ENCODE measurements around a stretch of chr2.

GRCh38 chr2:23492697-23493435, 107.9 kb downstream of the KLHL29 start:
- PRO-cap, 4 experiments: no peak in any of the 4 experiments
- RAMPAGE, long total RNA, 2 experiments: no peak in any of the 2 experiments
- RRBS: no CpG with 5 or more reads among the region's 14 CpGs

DNA sequence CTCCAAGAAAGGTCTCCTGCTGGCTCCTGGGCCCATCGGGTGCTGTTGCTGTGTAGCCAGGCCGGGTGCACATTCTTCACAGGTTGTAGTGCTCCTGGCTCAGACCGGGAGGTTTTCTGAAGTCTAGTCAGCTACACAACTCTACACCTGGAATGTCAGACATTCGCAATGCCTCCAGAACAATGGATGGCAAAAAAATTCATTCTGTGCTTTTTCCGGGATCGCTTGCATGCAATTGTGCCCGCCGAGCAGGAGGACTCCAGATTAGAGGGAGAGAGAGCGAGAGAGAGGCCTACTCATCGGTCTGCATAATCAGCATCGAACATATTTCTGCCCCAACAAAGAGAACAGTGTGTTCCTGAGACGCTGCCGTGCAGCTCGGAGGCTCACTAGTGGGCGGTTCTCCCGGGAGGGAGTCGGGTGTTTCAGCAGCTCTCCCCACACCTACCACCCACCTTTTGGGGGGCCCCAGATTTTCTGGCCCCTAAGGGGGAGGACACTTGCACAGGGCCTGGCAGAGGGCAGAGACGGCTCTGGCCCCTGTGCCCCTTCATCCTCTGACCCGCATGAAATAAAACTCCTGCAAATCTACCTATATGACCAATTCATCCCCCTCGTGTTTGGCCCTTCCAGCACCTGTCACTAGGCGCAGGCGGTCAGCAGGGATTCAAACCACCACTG, 117.2 kb downstream of the KLHL29 start:
- PRO-cap, 4 experiments: peak in 3 of 4 experiments; most common plus-strand start position 392 of the sequence (in 2); most common minus-strand start position 314 of the sequence (in 1)
- RAMPAGE, long total RNA, 2 experiments: no peak in any of the 2 experiments
- RRBS: 63% methylated on average over 2 of the region's 22 CpGs

DNA sequence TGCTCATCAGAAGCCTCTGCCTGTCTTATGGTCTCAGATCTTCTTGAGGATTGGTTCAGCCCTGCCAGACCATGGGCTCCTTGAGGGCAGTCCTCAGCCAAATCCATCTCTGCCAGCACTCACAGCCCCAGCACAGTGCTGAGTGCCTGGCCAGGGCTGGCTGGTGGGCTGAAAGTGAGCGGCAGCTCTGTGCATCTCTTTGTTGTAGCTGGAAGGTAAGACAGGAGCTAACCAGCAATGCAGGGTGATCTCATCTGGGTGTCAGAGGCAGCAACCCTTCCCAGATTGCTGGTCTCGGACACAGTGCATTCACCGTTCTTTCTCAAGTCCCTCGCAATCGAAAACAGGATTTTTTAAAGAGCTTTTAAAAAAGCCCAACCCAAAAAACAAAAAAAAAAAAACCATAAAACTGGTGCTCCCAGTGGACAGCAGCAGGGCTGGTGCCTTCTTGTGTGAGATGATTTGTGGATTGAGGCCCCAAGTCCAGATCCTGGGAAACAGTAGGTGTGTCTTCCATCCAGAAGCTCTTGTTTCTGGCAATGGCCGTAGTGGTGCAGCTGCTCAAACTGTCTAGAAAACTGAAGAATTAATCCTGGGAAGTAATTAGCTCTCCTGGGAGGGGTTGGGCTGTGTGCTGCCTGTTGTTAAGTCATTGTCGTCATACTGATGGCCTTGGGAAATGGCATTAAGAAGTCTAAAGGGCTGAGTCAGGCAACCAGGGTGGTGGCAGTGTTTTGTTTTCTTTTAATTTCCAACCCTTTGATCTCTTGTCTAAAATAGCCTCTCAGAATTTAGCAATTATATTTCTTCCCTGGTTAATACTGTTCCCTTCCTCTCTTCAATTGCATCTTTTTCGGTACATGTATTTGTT, 156.6 kb downstream of the KLHL29 start:
- PRO-cap, 4 experiments: peak in 2 of 4 experiments; most common plus-strand start position 697 of the sequence (in 1); most common minus-strand start position 324 of the sequence (in 1)
- RAMPAGE, long total RNA, 2 experiments: no peak in any of the 2 experiments
- RRBS: no CpG with 5 or more reads among the region's 8 CpGs

DNA sequence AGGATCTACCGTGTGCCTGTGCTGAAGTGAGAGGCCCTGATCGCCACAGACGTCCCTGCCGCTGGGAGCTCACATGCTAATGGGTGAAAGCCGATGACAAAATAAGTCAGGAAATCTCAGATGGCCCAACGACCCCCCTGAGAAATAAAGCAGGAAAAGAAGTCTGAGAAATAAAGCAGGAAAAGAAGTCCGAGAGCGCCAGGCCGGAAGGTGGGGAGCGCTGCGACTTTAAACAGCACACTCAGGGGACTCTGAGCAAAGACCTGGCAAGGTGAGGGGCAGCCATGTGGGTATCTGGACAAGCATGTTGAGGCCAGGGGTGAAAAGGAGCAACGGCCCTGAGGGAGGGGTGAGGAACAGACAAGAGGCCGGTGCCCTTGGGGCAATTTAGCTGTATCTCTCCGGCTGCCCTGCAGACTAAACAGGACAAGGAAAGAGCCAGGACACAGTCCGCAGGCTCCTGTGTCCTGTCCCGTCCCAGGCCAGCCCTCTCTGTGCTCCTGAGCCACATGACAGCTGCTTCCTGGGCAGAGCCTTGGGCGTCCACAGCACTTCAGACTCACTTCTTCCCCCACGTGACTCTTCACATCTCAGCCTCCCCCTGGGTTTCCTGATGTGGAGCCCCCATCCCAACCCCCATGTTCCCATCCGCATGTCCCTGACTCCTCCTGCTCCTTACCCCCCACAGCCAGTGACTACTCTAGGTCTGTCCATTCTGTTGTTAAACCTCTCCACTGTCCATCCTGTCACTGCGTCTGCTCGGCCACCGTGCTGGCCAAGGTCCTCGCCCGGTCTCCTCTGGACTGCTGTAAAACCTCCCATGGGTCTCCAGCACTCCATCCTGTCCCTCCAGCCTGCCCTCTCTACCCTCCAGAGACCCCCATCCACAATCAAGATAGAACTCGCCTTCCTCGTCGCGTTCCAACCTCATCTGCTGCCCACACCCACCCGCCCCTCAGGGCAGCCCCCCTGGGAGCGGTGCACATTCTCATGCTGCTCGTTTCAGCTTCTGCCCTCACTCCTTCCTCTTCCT, 206.2 kb downstream of the KLHL29 start:
- PRO-cap, 4 experiments: peak in 1 of 4 experiments; most common plus-strand start position 636 of the sequence (in 1); most common minus-strand start position 494 of the sequence (in 1)
- RAMPAGE, long total RNA, 2 experiments: no peak in any of the 2 experiments
- RRBS: no CpG with 5 or more reads among the region's 31 CpGs

DNA sequence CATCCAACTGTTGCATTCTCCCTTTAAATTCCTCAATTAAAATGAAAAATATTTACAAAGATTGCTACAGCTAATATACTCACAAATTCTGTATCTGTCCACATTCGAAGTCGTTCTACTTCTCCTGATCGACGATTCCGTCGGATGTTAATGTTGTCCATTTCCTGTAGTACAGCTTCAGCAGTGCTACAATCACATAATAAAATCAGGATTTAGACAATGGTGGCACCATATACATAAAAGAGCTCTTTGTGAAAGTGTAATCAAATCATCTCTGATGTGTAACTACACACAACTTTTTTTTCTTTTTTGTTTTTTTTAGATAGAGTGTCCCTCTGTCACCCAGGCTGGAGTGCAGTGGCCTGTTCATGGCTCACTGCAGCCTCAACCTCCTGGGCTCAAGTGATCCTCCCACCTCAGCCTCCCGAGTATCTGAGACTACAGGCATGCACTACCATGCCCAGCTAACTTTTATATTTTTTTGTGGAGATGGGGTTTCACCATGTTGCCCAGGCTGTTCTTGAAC, 41.2 kb downstream of the ATAD2B start:
- PRO-cap, 4 experiments: no peak in any of the 4 experiments
- RAMPAGE, long total RNA, 2 experiments: no peak in any of the 2 experiments
- RRBS: no CpG with 5 or more reads among the region's 7 CpGs

DNA sequence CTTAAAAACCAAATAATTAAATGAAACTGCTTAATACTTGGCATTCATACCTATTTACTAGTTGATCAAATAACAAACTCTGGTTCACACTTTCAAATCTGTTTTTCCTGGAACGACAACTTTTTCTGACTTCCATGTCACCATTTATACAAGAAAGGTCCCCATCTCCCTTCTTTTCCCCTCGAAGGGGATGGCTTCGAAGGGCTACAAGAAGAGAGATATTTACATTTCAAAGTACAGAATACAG, 39.2 kb downstream of the ATAD2B start:
- PRO-cap, 4 experiments: no peak in any of the 4 experiments
- RAMPAGE, long total RNA, 2 experiments: no peak in any of the 2 experiments
- RRBS: no CpG with 5 or more reads among the region's 3 CpGs

GRCh38 chr2:23895660-23896040, 31.3 kb downstream of the ATAD2B start:
- PRO-cap, 4 experiments: no peak in any of the 4 experiments
- RAMPAGE, long total RNA, 2 experiments: start-site peak on the minus strand in 1 of 2 experiments, at chr2:23895829-23895964 at its widest, 9 reads per replicate
- RRBS: no CpG with 5 or more reads among the region's 4 CpGs

GRCh38 chr2:24048765-24049200, 758 bp upstream of the FKBP1B start:
- PRO-cap, 4 experiments: no peak in any of the 4 experiments
- RAMPAGE, long total RNA, 2 experiments: no peak in any of the 2 experiments
- RRBS: no CpG with 5 or more reads among the region's 13 CpGs

DNA sequence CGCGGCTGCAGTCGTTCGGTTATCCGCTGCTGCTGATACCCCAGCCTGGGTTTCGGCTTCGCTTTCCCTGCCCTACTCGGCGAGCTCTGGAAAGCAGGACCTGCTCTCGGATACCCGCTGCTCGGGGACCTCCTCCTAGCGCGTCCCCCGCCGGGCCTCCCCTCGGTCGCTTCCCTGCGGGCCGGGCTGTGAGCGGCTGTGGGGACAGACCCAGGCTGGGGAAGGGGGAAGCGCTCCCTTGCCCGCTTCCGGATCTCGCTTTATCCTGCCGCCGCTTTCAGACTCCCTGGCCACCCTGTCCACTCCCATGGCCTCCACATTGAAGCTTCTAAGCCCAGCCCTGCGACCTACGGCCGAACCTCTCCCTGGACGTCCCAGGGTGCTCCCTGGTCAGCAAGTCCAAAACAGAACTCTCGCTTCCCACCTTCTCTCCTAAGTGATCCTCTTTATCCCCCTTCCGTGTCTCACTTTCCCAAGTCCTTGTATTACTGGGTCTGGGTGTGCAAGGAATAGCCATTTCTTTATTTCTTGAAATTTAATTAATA, 701 bp downstream of the FKBP1B start:
- PRO-cap, 4 experiments: peak in 1 of 4 experiments; most common minus-strand start position 381 of the sequence (in 1)
- RAMPAGE, long total RNA, 2 experiments: no peak in any of the 2 experiments
- RRBS: 2% methylated on average over 5 of the region's 33 CpGs

DNA sequence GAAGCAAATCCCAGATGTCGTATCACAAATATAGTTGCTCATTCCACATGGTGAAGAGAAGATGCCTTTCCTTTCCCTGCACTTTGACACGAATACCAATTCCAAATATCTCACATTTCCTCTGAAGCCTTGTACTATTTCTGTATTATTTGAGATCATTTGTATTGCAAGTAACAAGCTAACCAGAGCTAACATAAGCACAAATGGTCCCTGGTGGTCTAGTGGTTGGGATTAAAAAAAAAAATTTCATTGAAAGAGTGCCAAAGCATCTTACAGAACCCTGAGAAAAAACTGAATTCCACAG, 3.7 kb upstream of the FAM228A start:
- PRO-cap, 4 experiments: no peak in any of the 4 experiments
- RAMPAGE, long total RNA, 2 experiments: no peak in any of the 2 experiments
- RRBS: no CpG with 5 or more reads among the region's 2 CpGs

DNA sequence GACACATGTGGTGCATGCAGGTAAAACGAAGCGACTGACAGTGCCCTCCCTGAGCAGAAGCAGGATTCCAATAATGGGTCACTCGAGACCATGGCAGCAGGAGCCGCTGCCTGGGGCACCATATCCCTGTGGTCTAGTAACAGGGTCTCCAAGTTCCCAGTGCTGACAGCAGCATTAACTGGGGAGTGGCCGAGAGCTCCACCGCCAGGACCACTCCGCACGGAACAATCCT, 29.5 kb downstream of the FAM228A start:
- PRO-cap, 4 experiments: no peak in any of the 4 experiments
- RAMPAGE, long total RNA, 2 experiments: no peak in any of the 2 experiments
- RRBS: no CpG with 5 or more reads among the region's 8 CpGs

DNA sequence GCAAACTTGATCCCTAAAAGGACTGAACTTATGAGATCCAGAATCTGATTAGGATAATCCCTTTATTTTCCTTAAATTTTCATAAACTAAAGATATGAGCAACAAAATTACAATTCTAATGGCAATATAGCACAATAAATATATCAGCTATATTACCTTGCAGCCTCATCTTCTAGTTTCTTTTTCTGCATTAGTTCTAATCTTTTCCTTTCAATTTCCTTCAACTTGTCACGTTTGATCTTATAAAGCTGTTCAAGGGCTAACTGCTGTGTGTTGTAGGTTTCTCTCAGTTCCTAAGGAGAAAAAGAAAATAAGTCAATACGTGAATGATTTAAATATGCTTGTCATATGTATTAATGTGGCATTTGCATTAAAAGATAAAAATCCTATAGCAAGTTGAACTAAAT, 84.8 kb downstream of the ITSN2 start:
- PRO-cap, 4 experiments: no peak in any of the 4 experiments
- RAMPAGE, long total RNA, 2 experiments: start-site peak on the minus strand in 1 of 2 experiments, centred at position 227 of the sequence, 20 reads per replicate
- RRBS: no CpG with 5 or more reads among the region's 2 CpGs

GRCh38 chr2:24300912-24301395, 59.4 kb downstream of the ITSN2 start:
- PRO-cap, 4 experiments: no peak in any of the 4 experiments
- RAMPAGE, long total RNA, 2 experiments: no peak in any of the 2 experiments
- RRBS: no CpG with 5 or more reads among the region's 1 CpG

DNA sequence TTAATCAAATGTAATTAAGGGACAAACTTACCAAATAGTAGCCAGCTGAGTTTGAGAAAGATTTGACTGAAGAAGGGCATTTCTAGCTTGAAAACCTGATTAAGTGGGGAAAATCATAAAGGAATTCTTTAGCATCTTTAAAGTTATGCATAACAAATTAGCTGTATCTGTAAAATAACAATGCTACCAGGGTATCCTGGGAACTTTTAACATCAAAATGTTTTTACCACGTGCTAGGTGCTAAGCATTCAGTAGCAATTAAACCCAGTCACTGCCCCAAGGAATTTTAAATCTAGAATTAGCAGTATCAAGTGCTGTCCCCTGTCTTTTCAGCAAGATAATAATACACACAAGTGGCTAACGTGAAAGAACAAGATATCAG, 56.6 kb downstream of the ITSN2 start:
- PRO-cap, 4 experiments: no peak in any of the 4 experiments
- RAMPAGE, long total RNA, 2 experiments: start-site peak on the minus strand in 1 of 2 experiments, centred at position 61 of the sequence, 11 reads per replicate
- RRBS: no CpG with 5 or more reads among the region's 2 CpGs

GRCh38 chr2:24361043-24361391, 681 bp upstream of the ITSN2 start:
- PRO-cap, 4 experiments: no peak in any of the 4 experiments
- RAMPAGE, long total RNA, 2 experiments: no peak in any of the 2 experiments
- RRBS: no CpG with 5 or more reads among the region's 16 CpGs

- PRO-cap, 4 experiments: peak in 4 of 4 experiments; most common plus-strand start chr2:24491908 (in 4); most common minus-strand start chr2:24491874 (in 1)
- RAMPAGE, long total RNA, 2 experiments: no peak in any of the 2 experiments
- RRBS: 1% methylated on average over 41 of the region's 56 CpGs
Measured at GRCh38 chr2:24491805-24492205, 751 bp downstream of the NCOA1 start.

GRCh38 chr2:24506943-24507722, 16.1 kb downstream of the NCOA1 start:
- PRO-cap, 4 experiments: no peak in any of the 4 experiments
- RAMPAGE, long total RNA, 2 experiments: start-site peak on the plus strand in 1 of 2 experiments, at chr2:24507117-24507257 at its widest, 7 reads per replicate
- RRBS: no CpG with 5 or more reads among the region's 6 CpGs

DNA sequence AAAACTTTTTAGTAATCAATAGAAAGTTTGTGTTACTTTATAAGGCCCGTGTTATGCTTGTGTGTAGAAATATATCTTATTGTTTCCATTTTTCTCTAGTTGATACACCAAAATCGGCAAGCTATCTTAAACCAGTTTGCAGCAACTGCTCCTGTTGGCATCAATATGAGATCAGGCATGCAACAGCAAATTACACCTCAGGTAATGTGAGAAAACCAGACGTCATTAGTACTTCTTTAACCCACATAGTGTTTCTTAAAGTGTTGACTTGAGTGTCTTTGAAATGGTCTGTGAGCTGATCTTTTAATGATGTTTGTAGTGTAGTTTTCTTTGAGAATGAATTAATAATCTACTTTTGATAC, 53.9 kb downstream of the PTRHD1 start:
- PRO-cap, 4 experiments: no peak in any of the 4 experiments
- RAMPAGE, long total RNA, 2 experiments: no peak in any of the 2 experiments
- RRBS: no CpG with 5 or more reads among the region's 3 CpGs

DNA sequence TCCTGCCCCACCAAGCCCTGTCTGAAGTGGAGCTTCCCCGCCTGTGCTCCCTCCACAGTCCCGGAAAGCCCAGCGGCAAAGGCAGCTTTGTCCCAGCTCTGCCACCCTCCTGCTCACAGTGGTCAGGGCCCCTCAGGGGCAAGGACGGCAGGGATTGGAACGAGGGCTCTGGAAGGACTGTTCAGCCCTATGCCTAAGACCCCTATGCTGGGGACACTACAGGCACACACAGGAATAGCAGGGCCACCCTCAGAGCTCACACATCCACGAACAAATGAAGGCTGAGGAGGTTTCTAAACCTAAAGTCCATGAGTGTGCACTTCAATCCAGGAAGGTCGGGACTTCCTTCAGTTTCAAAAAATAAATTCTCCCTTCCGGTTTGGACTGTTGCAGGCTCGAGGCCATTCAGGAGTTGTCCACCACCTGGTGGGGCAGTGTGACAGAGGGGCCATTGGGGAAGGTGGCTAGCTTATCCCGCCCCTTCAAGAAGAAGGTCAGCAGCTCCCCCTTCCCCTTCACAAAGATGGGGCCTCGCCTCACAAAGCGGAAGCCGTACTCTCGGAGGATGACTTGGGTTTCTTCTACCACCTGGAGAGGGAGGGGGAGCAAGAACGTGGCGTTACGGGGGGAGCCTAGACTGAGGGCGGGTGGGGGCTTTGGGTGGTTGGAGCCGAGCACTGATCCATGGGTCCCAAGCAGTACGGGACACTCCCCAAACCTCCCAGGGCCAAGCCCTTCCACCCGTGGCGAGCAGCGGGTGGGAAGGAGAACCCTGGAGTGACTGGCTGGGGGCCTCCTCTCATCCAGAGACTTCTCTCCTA, 26.5 kb downstream of the CENPO start:
- PRO-cap, 4 experiments: no peak in any of the 4 experiments
- RAMPAGE, long total RNA, 2 experiments: no peak in any of the 2 experiments
- RRBS: no CpG with 5 or more reads among the region's 23 CpGs

- PRO-cap, 4 experiments: no peak in any of the 4 experiments
- RAMPAGE, long total RNA, 2 experiments: start-site peak on the plus strand in 1 of 2 experiments, at chr2:24820176-24820665 at its widest, 5 reads per replicate
- RRBS: no CpG with 5 or more reads among the region's 12 CpGs
Measured at GRCh38 chr2:24820355-24820900, 27.2 kb downstream of the CENPO start.